Mesangial cell (primary cell): ENCODE measurements around a stretch of chr17.

- RAMPAGE, long total RNA, result no peak
These were observed 23.7 kb upstream of the DOC2B start for GRCh38 chr17:205100-205555.

- RAMPAGE, long total RNA, result no peak
These were observed 34.1 kb upstream of the DOC2B start for GRCh38 chr17:215358-216055.

DNA sequence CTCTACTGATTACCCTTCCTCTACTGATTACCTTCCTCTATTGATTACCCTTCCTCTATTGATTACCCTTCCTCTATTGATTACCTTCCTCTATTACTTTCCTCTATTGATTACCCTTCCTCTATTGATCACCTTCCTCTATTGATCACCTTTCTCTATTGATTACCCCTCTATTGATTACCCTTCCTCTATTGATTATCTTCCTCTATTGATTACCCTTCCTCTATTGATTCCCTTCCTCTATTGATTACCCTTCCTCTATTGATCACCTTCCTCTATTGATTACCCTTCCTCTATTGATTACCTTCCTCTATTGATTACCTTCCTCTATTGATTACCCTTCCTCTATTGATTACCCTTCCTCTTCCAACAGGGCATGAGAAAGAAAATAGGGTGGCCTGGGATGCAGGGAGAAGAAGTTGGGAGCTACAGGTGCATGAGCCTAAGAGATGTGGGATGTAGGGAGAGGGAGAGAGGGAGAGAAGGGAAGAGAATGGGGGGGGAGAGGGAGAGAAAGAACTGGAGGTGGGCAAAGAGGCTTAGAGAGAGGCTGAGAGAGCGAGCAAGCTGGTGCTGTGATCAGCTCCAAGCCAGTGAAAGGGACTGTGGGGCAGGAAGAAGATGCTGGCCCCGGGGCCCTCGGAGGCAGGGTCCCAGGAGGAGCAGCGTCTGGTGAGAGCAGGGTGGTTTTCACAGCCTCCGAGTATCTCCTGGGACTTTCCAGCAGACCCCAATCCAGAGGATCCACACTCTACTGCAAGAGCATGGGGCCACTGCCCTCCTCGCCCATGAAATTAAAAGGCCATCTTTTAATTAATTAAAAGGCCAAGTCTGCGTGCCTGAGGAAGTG, 62.7 kb upstream of the DOC2B start:
- RAMPAGE, long total RNA, result no peak

DNA sequence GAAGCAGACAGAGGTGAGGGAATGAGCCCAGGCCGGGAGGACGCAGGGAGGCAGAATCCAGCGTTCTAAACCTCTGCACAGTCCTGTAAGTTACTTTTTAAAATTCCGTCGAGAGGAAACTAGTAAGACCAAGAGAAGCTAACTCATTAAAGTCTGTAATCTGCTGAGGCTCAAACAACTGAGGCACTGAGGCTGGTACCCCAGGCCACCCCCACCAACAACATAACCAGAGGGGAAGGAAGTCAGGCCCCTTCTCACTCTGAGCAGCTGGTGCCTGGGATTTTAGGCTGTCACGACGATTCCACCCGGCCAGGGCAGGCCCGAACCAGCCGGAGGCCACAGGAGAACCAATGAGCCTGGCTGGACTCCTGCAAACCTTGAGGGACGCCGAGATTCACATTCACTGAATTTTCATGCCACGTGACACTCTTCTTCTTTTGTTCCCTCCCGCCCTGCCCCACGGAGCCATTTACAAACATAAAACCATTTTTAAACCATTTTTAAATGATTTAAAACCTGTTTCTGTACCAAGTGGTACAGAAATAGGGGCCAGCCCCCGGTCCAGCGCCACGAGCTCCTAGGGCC, 48.2 kb downstream of the RPH3AL start:
- RAMPAGE, long total RNA, result no peak

DNA sequence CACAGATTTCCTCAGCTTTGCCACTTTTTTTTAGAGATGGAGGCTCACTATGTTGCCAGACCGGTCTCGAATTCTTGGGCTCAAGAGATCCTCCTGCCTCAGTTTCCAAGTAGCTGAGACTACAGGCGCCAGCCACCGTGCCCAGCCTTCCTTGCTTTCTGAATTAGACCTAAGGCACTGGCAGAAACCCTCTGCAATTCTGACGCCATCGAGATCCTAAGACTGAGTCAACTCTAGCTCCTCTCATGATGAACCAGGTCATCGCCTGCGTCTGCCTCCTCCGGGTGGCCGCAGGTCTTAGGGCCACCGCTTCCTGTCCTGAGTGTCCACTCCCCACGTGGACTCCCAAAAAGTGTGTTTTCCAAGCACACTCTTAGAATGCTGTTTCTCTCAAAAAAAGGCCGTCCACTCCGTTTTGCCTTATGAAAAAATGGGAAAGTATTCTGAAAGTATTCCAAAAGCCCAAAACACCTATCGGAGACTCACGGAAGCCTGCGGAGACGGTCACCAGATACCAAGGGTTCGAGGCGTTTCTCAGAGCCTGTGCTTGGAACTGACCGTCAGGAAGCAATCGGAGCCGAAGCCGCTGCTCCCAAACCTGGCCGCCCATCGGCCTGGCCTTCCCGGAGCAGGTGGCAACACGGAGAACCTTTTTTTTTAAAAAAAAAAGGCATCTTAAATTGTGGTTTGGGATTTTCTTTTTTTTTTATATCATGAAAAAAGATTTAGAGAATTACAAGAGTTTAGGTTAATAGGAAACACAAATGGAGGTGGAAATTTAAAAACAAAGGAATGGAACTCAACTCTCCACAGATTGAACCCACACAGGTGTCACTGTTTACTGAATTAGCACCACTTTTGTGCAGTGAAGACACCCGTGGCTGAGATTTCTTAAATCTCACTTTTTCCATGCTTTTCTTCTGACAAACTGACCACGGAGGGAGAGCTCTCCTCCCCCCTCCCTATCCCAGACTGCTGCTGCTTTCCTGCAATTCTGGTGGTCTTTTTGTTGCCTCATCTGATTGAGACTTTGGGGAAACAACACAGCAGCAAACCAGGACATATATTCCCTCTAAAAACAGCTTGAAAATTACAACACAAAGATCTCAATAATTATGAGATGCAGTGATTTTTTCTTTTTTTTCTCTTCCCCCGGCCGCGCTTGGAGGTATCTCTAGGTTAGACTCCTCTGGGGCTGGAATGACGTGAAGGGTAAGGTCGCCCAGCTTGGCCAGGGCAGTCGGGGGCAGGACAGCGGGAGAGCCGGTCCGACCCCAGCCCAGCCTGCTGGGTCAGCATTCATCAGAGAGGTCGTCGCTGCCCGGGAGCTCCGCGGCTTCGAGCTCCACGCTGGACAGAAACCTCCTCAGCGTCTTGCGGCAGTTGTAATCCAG, 32.2 kb downstream of the C17orf97 start:
- RAMPAGE, long total RNA, result no peak

- RAMPAGE, long total RNA, result no peak
These were observed 30.6 kb downstream of the MRM3 start for GRCh38 chr17:812699-813188.

- RAMPAGE, long total RNA, result no peak
These were observed 65.8 kb downstream of the MRM3 start for GRCh38 chr17:848053-848320.

GRCh38 chr17:848321-848775, 66.2 kb downstream of the MRM3 start:
- RAMPAGE, long total RNA, result no peak

DNA sequence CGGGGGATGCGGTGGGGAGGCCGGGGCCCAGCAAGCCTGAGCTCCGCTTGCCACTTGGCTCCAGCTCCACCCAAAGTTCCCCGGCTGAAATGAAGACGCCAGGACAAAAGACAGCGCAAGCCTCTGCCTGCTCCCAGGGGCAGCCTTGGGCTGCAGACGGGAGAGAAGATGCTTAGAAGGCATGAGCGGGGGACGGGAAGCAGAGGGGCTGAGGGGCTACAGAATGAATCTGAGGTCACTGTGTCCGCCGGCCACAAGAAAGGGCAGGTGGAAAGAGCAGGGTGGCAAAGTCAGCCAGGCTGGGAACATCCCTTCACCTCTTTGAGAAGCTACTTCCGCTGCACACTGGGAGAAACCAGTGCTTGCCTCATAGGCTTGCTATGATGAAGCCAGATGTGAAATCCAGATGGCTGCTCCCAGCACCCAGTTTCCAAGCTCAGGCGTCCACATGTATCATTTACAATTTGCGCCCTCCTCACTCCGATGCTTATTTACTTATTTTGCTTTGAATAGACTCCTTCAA, 69.1 kb downstream of the MRM3 start:
- RAMPAGE, long total RNA, result no peak

DNA sequence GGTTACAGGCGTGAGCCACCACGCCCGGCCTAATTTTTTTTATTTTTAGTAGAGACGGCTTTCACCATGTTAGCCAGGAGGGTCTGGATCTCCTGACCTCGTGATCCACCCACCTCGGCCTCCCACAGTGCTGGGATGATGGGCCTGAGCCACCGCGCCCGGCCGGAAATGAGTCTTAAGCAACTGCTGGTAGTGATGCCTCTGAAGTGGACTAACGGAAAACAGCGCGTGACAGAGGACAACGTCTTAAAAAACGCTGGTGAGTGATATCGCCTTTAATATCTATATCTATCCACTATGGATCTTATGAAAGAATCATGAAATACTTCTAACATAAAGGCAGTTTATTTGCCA, 69.9 kb downstream of the NXN start:
- RAMPAGE, long total RNA, result start-site peak on the plus strand centred at position 189 of the sequence, 57 bp wide, 10 reads

DNA sequence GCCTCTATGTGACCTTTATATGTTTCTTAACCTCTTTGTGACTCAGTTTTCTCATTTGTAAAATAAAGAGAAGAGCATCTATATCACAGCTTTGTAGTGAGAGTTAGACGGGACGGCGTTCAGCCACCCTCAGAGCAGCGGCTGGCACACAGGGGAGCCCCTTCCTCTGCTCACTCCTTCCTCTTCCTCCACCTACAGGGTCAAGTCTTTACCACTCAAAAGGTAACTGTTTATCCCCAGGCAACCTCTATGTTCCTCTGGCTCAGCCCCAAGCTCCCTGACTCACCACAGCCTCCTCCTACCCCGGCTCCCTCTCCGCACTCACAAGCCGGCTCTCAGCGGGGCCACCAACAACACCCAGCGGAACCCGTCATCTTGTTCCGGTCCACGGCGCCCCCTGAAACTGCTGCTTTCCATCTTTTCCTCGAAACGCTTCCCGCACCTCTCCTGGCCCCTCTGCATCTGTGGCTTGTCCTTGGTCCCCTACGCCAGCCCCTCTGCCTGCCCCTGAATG, 58.5 kb downstream of the NXN start:
- RAMPAGE, long total RNA, result no peak

GRCh38 chr17:972957-973315, 6.6 kb downstream of the NXN start:
- RAMPAGE, long total RNA, result no peak

DNA sequence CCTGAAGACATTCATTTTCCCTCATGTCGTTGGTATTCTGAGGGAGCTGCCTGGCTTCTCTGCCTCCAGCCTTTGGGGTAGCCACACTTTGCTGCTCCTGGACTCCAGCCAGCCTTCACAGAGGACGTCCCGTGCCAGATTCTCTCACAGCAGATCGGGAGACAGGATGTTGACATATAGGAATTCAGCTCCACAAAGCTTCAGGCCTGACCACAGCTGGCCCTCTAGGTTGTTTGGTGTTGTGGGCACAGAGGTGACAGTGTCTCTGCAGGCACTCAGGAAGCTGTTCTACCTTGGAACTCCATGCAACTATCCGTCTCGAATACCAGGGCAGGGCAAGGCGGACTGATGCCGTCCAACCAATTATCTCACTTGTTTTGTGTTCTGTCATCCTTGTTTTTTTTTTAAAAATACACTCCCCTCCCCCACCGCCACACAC, 4.3 kb downstream of the TIMM22 start:
- RAMPAGE, long total RNA, result no peak

DNA sequence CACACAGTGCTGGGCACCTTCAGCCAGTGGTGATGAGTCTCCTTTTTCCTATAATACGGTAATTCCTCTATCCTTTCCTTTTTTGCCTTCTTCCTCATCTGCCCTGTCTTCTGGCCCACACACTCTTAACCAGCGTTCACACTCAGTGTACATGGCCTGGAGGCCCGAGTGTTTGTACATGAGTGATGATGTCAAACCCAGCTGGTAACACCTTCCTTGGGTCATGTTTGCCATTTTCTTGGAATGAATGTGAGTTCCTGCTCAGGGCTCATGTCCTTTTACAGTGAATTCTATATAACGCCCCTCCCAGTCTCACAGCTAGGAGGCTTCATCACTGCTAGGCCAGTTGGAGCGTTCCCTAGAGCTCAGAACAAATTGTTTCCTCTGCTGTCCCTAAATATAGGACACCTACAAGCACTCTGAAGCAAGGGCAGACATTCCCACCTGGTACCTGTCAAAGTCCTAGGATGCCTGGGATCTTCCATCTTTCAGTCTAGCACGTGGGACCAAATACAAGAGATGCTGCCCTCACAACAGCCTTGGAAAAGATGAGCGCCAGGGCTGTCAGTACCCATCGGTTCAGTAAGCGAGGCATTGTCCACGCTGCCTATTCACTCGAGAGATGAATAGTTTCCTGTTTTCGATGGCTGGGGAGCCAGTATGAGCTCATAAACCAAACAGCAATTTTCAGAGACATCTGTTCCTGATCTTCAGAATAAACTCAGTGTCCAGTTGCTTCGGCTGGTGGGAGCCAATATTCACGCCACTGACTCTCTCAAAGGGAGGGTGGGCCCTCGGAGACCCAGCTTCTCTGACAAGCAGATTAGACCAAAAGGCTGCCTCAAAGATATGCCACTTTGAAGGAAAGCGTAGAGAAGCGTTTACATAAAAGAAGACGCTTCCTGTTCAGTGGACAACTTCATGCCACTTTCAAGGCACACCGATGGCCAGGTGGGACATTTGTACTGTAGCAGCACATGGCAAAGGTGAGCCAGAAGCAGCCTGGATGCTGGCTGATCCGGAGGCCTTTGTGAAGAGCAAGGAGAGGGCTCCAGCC, 5.7 kb downstream of the TIMM22 start:
- RAMPAGE, long total RNA, result no peak

- RAMPAGE, long total RNA, result no peak
These were observed 53.6 kb downstream of the TIMM22 start for GRCh38 chr17:1050180-1051207.

- RAMPAGE, long total RNA, result no peak
These were observed 63.9 kb downstream of the TIMM22 start for GRCh38 chr17:1060836-1061319.

DNA sequence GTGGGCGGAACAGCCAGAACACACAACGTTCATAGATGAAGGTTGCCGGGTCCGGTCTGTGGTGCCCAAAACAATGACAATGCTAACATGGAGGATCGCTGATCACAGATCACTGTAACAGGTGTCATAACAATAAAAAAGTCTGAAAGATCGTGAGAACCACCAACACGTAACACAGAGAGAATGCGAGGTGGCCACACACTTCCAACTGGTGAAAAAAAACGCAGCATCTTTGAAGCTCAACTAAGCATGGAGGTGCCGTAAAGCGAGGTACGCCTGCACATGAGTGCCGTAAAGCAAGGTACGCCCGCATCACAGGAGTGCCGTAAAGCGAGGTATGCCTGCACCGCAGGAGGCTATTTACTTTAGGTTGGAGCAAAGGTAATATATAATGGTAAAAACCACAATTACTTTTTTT, 42.3 kb downstream of the ABR start:
- RAMPAGE, long total RNA, result no peak

GRCh38 chr17:1169023-1169471, 10.7 kb downstream of the ABR start:
- RAMPAGE, long total RNA, result no peak

- RAMPAGE, long total RNA, result no peak
These were observed 55.4 kb downstream of the YWHAE start for GRCh38 chr17:1344442-1345190.

DNA sequence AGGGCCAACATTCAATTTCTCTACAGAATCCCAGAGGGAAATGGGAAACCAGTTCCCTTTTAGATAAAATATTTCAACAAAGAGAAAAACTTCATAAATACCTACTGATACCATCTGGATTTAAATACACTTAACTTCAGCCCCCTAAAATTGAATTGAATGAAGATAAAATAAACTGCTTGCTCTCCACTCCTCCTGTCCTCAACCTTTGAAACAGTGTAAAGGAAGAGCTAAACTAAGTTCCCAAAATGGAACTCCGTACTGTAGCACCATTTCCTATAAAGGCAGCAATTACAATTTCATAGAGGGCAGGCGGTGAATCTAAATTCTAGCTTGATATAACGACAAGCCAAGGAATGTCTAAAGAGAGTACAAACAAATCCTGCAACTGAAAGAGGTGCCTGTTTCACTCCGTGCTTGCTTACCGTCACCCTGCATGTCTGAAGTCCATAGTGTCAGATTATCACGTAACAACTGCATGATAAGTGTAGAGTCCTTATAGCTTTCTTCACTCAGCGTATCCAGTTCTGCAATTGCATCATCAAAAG, 46.2 kb downstream of the YWHAE start:
- RAMPAGE, long total RNA, result no peak